Mesenteric fat pad (tissue), 1 donor: ENCODE data around the gene AKR1E2.

GRCh38 chr10:4246719-4247531 lies 461.9 kb upstream of the KLF6 start:
- PRO-cap = no peak

GRCh38 chr10:4372478-4373010 lies 453.5 kb upstream of the AKR1E2 start:
- PRO-cap = no peak

- PRO-cap = no peak
Measured at GRCh38 chr10:4498691-4499435, 327.1 kb upstream of the AKR1E2 start.

- PRO-cap = no peak
Measured at GRCh38 chr10:4649933-4650338, 176.1 kb upstream of the AKR1E2 start.

- PRO-cap = unidirectional peak, plus-strand start at chr10:4826280
Measured at GRCh38 chr10:4825683-4826410, at the start of gene AKR1E2. AKR1E2 (plus strand) TSS chr10:4826207.

DNA sequence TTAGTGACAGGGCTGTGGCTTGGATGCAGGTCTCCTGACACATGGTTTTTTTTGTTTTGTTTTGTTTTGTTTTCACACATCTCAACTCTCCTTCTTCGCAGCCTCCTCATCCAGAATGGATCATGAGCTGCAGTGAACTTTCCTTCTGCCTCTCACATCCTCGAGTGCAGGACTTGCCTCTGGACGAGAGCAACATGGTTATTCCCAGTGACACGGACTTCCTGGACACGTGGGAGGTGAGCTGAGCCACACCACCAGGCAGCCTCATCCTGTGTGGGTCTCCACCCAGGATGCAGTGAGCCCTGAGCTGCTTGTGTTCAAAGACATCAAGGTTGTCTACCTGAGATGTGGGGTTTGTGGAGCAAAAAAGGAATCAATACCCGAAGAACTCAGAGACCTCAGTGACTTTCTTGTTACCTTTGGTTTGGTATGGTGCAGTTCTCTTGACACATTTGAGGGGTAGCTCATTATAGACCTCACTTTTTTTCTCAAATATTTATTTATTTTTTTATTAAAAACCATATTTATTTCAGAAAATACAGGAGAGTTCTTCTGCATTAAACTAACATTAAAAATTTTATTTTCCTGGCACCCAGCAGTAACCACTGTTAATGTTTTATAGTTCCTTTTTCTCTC lies 9.7 kb downstream of the AKR1E2 start:
- PRO-cap = no peak

DNA sequence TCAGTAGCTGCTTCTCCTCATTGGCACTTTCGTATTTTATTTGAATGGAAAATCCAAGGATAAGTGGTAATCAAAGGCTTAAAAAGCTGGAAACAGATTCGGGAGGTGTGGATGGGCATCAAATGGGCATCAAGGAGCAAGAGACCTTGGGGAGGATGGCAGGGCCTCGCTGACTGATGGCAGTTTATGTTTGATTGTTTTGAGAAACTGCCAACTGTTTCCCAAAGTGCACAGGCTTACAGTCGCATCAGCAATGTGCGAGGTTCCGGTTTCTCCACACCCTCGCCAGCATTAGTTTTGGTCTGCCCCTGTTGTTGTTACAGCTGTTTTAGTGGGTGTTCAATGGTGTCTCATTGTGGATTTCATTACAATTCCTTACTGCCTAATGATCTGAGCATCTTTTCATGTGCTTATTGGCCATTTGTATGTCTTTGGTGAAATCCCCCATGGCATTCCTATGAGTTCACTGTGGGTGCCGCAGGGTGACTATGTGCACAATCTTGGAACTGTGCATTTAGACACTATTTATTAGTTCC lies 24.4 kb downstream of the AKR1E2 start:
- PRO-cap = no peak

GRCh38 chr10:4903148-4903578 lies 60.1 kb upstream of the AKR1C1 start:
- PRO-cap = no peak

DNA sequence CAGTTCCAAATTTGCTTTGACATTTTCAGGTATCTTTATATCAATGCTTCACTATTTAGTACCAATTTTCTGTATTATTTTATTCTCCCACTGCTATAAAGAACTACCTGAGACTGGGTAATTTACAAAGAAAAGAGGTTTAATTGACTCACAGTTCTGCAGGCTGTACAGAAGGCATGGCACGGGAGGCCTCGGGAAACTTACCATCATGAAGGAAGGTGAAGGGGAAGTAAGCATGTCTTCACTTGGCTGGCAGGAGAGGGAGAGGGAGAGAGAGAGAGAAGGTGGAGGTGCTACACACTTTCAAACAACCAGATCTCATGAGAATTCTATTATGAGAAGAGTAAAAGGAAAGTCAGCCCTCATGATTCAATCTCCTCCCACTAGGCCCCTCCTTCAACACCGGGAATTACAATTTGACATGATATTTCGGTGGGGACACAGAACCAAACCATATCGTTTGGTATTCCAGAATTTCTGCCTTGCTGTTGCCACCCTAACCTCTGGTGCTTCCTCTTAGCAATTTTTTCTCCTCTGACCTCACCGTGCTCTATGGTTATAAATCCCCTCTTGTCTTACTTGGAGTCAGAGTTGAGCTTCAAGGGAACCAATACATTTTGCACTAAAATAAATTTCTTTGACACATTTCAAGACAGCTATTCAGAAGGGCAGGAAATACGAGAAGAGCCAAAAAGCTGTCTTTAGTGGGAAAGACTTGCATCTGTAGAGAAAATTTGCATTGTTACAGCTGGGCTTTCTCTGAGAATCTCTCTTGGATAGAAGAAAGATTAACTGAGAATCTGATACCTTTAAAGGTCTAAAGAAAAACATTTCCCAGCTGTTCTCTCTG lies 14.3 kb upstream of the AKR1C2 start:
- PRO-cap = no peak

GRCh38 chr10:5043676-5044307 lies 40.1 kb upstream of the AKR1C2 start:
- PRO-cap = no peak

DNA sequence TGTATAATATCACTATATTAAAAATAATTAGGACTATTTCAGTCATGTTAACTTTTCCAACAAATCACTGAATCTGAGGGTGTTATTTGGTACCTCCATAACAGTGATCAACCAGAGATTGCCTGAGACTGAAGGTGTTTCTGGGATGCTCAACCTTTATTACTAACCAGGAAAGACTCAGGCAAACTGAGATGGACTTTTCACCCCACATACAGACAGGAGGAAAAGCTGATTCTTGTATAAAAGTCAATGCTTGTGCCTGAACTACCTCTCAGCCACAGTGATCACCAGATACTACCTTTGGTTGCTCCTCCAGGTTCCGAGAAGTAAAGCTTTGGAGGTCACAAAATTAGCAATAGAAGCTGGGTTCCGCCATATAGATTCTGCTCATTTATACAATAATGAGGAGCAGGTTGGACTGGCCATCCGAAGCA lies 1.9 kb downstream of the AKR1C3 start:
- PRO-cap = no peak

DNA sequence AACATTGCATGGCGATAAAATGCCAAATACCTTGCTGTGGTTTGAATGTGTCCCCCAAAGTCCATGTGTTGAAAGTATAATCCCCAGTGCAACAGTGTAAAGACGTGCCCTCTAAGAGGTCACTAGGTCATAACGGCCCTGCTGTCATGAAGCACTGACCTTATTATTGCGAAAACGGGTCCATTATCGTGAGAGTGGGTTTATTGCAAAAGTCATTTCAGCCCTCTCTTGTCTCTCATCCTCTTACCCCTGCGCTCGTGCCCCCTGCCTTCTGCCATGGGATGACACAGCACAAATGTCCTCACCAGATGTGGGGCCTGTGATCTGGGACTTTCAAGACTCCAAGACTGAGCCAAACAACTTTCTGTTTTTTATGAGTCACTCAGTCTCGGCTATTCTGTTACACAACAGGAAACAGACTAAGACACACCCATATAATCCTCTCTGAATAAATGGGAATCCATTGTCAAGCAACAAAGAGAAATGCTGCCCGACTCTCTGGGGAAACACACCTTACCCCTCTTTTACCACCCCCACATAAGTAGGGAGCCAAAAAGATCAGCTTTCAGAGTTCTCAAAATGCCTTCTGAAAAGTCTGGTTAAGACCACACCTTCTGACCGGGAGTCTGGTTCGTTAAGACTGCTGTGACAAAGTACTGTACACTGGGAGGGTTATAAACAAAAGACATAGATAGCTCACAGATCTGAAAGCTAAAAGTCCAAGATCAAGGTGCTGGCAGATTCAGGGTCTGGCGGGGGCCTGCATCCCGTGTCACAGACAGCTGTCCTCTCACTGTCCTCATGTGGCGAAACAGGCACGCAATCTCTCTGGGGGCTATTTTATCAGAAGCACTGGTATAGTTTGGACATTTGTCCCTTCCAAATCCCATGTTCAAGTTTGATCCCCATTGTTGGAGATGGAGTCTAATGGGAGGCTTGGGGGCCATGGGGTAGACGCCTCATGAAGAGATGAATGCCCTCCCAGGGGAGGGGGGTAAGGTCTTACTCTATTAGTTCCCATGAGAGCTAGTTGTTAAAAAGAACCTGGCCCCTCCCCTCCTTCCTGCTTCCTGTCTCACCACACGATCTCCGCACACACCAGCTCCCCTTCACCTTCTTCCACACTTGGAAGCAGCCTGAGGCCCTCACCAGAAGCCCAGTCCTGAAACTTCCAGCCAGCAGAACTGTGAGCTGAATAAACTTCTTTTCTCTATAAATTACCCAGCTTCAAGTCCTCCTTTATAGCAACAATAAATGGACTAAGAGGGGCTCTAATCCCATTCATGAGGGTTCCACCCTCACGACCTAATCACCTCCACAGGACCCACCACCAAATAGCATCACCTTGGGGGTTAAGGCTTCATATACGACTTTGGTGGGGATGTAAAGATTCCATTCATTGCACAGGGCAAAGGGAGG lies 72.7 kb upstream of the UCN3 start:
- PRO-cap = no peak

GRCh38 chr10:5317582-5318156 lies 47.1 kb upstream of the UCN3 start:
- PRO-cap = no peak

DNA sequence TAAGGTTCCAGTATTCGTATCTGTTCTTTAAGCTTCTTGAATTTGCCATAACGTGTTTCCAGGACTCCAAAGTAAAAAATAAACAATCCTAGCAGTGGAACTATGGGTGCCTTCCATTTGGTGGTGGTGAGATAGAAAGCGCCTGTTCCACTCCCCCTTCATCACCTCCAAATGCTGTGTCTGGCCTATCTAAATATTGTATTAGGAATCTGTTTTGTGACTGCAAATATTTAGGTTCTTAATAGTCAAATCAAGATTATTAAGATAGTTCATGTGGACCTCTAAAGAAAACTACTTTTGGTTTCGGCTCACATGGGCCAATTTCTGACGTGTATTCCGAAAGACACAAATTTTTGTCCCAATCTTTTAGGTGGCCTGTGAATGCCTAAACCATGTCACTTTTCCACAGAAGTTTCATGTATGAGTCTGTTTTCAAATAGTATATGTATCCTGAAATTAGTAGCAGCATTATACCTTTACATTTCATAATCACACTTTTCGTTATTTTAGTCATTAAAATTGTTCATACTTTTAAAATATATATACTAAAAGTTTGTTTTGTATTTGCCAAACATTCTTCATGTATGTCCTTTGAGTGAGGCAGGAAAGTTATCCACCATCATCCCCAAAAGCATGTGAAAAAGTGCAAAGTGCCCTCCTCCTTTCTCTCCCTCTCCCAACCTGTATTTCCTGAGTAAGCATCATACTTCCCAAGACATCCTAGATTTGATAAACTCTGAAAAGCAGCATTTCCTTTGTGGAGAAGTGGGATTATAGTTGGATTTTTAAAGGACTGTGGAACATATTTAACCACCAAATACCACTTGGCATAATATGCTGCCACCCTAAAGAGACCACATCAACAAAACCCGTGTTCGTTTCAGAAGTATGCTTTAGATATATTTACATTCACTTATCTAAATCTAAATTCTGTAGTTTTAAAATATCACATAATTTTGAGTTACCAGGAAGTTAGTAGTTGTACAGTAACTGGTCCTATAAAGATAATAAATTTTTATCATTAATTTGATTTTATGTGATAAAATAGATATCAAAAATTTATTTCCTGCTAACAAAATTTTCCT lies 36.7 kb downstream of the NET1 start:
- PRO-cap = no peak

- PRO-cap = no peak
Measured at GRCh38 chr10:5452120-5452661, 39.8 kb downstream of the NET1 start.

DNA sequence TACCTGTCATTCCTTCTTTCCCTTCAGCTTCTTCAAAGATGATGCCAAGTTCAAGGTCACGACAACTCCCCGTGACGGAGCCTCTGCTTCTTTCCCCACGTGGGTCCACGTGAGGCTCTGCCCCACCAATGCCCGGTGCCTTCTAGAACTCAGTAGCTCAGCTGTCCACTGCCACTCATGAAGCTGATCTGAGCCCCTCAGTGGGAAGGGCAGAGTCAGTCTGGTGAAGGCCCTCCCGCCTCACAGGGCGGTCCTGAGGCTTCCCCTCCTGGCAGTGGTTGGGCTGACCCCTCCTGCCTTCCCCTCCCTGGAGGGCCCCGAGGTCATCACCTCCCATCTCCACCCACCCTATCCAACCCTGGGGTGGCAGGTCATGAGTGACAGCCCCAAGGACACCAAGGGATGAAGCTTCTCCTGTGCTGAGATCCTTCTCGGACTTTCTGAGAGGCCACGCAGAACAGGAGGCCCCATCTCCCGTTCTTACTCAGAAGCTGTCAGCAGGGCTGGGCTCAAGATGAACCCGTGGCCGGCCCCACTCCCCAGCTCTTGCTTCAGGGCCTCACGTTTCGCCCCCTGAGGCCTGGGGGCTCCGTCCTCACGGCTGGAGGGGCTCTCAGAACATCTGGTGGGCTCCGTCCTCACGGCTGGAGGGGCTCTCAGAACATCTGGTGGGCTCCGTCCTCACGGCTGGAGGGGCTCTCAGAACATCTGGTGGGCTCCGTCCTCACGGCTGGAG lies 18.8 kb downstream of the CALML5 start:
- PRO-cap = no peak

GRCh38 chr10:5583512-5584303 lies 58.9 kb downstream of the CALML3 start:
- PRO-cap = no peak

GRCh38 chr10:5620991-5621368 lies 45.4 kb downstream of the ASB13 start:
- PRO-cap = no peak

GRCh38 chr10:5628011-5628870 lies 38.2 kb downstream of the ASB13 start:
- PRO-cap = no peak

DNA sequence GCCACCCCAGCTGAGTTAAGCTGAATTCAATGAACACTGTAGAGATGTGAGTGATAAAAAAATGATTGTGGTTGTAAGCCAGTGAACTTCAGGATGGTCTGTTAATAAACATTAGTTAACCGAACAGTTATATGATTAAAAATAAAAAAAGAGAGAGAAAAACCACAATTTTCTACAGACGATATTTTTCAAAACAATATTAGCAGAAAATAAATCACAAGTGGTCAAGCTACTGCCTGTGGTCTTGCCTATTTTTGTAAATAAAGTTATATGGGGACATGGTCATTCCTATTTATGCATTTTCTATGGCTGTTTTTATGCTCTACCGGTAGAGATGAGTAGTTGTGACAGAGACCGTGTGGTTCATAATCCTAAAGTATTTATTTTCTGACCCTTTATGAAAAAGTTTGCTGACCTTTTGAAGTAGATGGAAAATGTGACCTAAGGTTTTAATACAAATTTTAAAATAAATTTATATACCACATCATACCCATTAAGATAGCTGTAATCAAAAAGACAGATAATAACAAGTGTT lies 13.7 kb downstream of the TASOR2 start:
- PRO-cap = no peak